ENCODE data around the gene PLAGL1.

DNA sequence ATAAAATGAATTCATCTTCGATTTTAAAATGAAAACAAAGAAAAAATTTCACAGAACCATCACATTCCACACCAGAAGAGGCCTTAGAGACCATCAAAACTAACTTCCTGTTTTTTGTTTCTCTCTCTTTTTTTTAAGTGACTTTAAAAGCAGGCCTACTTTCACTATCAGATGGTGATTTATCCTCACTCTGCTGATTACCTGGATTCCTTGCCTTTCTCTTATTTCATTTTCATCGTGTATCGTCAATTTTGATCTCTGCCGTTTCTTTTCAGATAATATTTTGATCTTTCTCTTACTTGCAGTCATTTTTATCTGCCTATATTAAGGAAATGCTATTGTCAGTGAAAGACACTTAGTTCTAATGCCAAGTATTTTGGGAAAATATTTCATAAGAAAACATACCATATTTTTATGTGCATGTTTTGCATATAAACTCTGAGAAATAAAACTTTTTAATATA, 17.0 kb upstream of the FUCA2 start:
- PRO-cap: no peak

- PRO-cap: no peak
Observed at GRCh38 chr6:143608005-143608469, 69.7 kb upstream of the PHACTR2 start.

DNA sequence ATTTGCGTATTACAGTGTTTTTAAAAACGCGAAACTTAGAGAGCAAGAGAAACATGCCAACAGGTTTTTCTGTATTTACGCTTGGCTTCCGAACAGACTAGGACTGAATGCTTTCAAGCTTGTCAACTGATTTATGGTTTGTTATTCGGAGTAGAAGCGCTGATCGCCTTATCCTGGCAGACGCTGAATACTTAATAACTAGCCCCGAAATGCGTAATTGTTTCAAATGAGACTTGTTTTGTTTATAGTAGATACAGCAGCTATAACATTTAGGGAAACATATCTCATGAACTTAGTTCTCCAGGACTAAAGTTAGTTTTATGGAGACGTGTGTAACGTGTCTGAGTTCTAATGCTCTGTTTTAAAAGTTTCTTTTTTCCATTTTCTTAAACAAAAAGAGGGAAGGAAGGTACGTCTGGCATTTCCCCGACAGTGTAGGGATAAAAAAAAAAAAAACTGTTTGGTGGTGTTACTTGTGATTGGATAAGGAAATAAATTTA, 785 bp downstream of the PHACTR2 start:
- PRO-cap: bidirectional peak, plus-strand start at position 72 of the sequence, minus-strand start outside the sequence

DNA sequence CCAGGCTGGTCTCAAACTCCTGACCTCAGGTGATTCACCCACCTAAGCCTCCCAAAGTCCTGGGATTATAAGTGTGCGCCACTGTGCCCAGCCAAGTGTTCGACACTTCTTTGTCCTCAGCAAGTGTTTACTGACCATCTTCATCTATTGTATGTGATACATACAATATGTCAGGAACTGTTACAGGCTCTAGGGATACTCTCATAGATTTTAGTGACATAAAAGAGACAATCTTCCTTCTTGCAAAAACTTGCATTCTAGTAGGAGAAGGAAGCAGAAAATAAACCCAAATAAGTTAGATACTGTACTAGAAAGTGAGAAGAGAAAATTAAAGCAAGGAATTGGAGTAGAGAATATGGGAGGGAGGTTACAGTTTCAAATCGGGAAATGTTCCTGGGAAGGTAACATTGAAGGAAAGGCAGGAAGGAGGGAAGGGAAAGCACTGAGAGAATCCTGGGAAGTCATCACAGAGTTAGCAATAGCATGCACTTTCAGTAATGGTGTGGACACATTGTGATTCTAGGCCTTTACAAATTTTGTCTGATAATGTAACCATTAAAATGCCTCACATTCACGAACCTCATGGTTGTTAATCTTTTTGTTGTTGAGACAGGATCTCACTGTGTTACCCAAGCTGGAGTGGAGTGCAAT, 42.4 kb downstream of the PHACTR2 start:
- PRO-cap: no peak

- PRO-cap: bidirectional peak, plus-strand start at chr6:144008330, minus-strand start at chr6:144008256
Observed at GRCh38 chr6:144007743-144008880, at the start of gene PLAGL1. TSS of gene PLAGL1 (minus strand) at chr6:144008259.

DNA sequence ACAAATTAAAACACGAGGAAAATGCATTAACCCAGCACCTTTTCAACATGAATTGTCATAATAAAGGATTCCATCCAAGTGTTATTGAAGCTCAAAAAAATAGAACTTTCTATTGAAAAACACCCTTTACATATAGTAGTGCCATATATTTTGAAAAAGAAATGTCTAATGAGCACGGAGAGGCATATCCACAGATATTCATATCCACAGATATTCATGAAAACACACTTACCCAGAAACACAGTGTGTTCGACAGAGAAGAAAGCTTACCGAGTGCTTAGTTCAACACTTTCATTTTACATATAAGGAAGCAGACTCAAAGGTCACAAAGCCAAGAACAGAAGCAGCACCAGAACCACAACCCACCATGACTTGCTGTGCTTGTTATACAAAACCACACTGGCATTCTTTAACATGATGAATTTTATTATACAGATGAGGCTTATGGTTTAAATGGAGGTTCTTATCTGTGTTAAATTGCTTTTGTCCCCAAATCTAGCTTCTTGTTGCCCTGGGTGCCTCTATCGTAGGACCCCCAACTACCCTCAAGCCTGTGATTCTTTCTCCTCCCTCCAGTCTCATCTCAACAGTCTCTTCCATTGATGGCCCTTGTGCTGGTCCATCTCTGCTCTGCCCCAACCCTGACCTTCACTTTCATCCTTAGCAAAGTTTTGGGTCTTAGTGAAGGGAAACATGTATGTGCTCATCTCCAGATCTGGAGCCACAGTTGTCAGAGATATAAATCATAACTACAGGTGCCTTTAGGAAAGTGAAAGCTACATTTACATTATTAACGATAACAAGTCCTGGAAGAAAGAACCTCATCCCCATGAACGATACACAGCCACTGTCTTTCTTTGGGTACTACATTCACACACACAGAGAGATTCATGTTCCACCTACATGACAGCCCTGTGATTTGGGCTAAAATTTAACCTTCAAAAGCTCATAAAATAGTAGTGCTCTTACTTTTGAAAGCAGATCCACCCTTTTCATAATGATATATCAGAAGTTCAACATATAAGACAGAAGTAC, 40.1 kb downstream of the SF3B5 start:
- PRO-cap: no peak

- PRO-cap: no peak
Observed at GRCh38 chr6:144287343-144287554, 2.1 kb downstream of the UTRN start.

GRCh38 chr6:144349551-144349907, 64.4 kb downstream of the UTRN start:
- PRO-cap: no peak

GRCh38 chr6:144364602-144365040, 79.5 kb downstream of the UTRN start:
- PRO-cap: no peak

GRCh38 chr6:144702635-144703640, 417.8 kb downstream of the UTRN start:
- PRO-cap: no peak

- PRO-cap: no peak
Observed at GRCh38 chr6:144850719-144851578, 565.8 kb downstream of the UTRN start.

DNA sequence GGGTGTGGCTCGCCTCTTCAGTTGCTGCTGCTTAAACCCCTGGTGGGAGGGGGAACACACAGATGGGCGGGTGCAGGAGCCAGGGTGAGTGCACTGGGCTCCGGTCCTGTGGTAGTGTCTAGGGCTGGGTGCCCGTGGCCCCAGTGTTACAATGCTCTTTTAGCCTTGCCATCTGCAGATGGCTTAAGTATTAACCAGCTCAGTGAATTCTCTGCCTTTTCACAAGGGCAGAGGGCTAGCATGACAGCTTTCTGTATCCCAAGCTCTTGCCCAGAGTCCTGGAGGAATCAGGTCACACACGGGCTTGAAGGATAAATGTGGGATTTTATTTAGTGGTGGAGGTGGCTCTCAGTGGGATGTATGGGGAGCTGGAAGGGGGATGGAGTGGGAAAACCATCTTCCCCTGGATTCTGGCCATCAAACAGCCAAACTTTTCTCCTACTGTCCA, 659.1 kb downstream of the EPM2A start:
- PRO-cap: no peak

- PRO-cap: no peak
Observed at GRCh38 chr6:146860464-146861306, 261.9 kb downstream of the ADGB start.

- PRO-cap: no peak
Observed at GRCh38 chr6:146886573-146887299, 288.0 kb downstream of the ADGB start.

- PRO-cap: no peak
Observed at GRCh38 chr6:147247051-147247864, 43.0 kb downstream of the STXBP5 start.

DNA sequence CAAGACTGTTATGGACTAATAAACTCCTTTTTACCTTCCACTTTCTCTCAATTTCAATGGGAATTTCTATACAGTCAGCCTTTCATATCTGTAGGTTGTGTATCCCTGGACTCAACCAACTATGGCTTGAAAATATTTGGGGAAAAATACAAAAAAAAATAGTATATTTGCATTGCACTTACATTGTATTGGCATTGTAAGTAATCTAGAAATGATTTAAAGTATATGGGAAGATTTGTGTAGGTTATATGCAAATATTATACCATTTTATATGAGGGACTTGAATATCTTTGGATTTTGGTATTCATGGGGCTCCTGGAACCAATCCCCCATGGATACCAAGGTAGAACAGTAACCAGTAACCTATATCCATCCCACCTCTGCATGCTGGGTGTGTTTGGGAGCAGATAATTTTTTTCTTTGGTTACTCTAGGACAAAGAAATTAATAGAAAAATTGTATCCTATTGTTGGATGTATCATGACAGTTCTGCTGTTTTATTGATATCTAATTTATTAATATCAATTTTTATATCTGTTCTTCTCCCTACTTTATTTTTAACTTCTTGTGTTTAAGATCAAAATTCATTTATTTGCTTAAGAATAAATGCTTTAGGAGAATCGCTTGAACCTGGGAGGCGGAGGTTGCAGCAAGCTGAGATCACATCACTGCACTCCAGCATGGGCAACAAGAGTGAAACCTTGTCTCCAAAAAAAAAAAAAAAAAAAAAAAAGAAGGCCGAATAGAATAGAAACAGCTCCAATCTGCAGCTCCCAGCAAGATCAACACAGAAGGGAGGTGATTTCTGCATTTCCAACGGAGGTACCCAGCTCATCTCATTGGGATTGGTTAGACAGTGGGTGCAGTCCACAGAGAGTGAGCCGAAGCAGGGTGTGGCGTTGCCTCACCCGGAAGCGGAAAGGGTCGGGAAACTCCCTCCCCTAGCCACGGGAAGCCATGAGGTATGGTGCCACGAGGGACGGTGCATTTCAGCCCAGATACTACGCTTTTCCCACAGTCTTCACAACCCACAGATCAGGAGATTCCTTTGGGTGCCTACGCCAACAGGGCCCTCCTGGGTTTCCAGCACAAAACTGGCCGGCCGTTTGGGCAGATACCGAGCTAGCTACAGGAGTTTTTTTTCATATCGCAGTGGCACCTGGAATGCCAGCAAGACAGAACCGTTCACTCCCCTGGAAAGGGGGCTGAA, 46.4 kb downstream of the STXBP5 start:
- PRO-cap: no peak

- PRO-cap: no peak
Observed at GRCh38 chr6:147326622-147327439, 122.6 kb downstream of the STXBP5 start.

DNA sequence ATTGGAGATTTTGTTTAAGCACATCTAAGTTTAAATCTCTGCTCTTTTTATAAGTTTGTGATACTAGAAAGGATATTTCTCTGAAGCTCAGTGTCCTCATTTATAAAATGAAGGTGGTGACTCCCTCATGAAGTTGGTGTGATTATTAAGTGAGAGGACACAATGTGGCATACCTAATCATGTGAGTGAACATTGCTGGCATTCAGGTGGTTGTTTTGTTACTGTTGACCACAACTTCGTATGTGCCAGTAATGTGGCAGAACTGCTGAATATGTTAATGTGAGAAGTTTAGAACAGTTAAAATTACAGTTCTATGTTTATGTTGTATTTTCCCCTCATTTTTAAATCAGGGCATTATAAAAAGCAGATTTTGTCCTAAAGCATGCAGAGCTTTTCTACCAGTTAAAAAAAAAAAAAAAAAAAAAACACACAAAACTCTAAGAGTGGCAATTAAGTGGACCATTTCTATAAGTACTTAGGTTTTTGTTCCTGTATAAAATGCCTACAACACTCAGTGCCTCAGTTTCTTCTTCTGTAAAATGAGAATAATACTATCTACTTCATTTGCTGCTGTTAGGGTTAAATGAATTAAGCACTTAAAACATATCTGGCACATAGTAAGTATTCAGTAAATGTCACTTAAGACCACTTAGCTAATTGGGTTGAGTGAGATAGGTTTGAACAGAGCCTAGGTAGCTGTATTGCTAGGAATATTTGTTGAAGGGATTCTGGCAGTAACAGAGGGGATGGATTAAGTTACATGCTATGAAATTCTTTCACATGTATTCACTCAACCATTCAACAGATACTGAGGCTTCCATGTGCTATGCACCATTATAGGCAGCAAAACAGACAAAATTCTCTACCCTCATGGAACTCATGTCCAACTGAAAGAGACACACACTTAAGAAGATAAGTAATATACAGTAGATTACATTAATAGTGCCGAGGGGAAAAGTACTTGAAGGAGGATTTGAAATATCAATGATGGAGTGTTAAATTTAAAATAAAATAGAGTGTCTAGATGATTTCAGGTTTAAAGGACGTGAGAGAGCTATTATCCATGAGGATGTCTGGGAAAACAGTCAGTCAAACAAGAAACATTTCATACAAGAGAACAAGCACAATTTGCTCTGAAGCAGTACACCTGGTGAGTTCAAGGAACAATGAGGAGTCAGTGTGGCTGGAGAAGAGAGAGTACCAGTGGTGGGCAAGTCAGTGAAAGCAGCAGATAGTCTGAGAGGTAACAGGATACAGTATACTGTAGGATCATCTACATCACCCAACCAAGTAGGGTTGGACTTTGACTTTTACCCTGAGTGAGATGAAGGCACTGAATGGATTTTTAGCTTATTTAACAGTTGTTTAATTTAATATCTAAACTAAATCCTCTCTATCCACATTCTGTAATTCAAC, 127.7 kb downstream of the STXBP5 start:
- PRO-cap: no peak

GRCh38 chr6:147357689-147358398, 150.6 kb upstream of the SAMD5 start:
- PRO-cap: no peak

DNA sequence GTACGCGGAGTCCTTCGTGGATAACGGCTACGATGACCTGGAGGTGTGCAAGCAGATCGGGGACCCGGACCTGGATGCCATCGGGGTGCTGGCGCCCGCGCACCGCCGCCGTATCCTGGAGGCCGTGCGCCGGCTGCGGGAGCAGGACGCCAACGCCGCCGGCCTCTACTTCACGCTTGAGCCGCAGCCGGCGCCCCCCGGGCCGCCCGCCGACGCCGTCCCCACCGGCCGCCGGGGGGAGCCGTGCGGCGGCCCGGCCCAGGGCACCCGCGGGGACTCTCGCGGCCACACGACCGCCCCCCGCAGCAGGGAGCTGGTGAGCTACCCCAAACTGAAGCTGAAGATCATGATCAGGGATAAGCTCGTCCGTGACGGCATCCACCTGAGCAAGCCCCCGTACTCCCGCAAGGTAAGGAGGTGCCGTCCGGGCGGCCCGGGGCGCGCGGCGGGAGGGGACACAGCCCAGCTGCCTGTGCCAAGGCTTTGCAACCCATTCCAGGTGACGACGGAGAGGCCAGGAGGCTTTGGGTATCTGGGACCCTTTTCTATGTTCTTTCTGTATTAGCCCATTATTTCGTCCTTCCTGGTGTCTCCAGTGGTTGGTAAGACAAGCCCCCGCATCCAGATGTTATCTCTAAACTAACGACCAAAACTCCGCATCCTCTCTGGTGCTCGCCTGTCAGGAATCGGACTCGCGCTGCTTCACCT, 643 bp downstream of the SAMD5 start:
- PRO-cap: no peak